ENCODE data around the genes SEC61B, MSANTD3, CYLC2 and OR13C3.

GRCh38 chr9:99120946-99121513 is 16.1 kb downstream of the TGFBR1 start:
- PRO-cap = no peak

- PRO-cap = bidirectional peak, plus-strand start at chr9:99222317, minus-strand start at chr9:99221929
Observed at GRCh38 chr9:99222124-99223020, at the start of gene SEC61B. SEC61B (plus strand) TSS chr9:99222282.

GRCh38 chr9:99357410-99358055 is 135.5 kb downstream of the SEC61B start:
- PRO-cap = no peak

DNA sequence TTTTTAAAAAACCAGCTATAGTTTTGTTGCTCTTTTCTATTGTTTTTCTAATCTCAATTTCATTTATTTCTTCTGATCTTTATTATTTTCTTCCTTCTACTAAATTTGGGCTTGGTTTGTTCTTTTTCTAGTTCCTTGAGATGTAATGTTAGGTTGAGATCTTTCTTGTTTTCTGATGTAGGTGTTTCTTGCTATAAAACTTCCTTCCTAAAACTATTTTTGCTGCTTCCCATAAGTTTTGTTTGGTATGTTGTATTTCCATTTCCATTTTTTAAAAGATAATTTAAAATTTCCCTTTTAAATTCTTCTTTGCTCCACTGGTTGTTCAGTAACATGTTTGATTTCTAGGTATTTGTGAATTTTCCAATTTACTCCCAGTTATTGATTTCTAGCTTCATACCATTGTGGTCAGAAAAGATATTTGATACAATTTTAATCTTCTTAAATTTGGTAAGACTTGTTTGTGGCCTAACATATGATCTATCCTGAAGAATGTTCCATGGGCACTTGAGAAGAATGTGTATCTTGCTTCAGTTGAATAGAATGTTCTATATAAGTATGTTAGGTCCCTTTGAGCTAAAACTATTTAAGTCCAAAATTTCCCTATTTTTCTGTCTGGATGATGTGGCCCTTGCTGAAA is 94.5 kb downstream of the STX17 start:
- PRO-cap = no peak

GRCh38 chr9:100097772-100098737 is 745 bp downstream of the ERP44 start:
- PRO-cap = bidirectional peak, plus-strand start at chr9:100098357, minus-strand start at chr9:100098222; unidirectional peak, plus-strand start at chr9:100098578

DNA sequence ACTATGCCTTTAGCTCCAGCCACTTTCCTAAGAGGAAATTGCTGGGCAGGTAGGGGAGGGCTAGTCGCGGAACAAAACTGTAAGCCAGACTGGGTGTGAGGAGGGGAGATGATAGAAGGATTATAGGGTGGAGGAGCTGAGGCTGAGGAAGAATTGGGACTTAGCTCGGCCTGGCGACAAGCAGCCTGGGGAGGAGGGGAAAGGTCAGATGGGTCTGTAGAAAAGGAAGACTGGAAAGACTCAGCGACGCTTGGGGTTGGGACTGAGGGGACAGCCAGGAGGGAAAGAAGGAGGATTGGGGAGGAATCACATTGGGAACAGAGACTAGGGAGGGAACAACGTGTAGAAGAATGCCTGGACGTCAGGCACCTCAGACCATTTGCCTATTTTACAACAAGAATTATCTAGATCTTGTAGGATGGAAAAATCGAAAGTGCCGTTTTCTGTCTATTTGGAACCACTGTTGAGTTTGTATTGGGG is 45.6 kb downstream of the INVS start:
- PRO-cap = no peak

DNA sequence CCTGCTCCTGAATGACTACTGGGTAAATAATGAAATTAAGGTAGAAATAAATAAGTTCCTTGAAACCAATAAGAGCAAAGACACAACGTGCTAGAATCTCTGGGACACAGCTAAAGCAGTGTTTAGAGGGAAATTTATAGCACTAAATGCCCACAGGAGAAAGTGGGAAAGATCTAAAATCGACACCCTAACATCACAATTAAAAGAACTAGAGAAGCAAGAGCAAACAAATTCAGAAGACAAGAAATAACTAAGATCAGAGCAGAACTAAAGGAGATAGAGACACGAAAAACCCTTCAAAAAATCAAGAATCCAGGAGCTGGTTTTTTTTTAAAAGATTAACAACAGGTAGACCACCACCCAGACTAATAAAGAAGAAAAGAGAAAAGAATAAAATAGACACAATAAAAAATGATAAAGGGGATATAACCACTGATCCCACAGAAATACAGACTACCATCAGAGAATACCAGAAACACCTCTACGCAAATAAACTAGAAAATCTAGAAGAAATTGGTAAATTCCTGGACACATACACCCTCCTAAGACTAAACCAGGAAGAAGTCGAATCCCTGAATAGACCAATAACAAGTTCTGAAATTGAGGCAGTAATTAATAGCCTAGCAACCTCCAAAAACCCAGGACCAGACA is 81.1 kb downstream of the INVS start:
- PRO-cap = no peak

DNA sequence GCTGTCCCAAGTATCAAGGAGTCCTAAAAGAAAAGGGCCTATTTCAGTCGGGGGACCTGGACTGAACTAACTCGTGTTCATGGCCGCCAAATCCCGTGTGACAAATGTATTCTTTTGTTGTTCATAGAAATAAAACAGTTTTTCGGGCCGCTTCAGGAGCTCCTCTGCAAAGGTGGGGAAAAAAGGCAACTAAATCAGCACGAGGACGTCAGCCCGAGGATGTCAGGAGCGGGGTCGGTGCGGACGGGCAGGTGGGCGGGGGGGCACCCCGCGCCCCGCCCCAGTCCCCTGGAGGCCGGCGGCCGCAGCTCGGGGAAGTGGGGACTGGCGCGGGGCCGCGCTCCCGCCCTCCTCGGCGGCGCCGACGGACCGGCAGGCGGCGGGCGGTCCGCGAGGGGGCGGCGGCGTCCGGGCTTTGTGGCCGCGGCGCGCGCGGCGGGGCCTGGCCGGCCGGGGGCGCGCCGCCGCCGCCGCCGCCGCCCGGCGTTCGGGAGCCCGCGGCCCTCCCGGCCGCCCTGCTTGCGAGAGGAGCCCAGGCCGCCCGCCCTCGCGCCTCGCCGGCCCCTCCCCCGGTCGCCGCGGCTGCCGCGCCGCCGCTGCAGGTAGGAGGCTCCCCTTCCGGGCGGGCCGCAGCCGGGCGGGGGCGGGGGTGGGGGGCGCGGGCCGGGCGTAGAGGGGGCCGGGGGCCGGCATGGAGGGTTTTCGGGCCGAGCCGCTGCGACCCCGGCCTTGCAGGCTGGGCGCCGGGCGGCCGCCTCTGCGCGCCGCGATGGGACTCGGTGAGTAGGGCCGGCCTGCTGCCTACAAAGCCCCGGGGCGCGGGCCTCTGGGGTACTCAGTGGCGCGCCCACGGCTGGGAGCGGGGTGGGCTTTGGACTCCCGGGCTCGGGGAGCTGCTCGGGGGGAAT is at the start of gene MSANTD3:
Gene MSANTD3, plus strand, starts transcription at position 352 of the 908 bp plus-strand sequence.
- PRO-cap = bidirectional peak, plus-strand start at position 418 of the sequence, minus-strand start at position 326 of the sequence

- PRO-cap = no peak
Observed at GRCh38 chr9:100598360-100599095, 20.6 kb downstream of the CAVIN4 start.

DNA sequence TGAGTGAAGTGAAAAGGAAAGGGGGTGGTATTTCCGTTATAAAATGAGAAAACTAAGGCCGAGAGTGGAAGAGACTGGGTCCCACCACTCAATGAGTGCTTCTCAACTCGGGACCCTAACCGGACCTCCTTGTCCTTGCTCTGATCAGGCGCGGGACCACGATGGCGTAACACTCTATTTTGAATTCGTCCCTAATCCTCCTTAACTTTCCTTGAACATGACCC is 251 bp downstream of the MRPL50 start:
- PRO-cap = no peak

DNA sequence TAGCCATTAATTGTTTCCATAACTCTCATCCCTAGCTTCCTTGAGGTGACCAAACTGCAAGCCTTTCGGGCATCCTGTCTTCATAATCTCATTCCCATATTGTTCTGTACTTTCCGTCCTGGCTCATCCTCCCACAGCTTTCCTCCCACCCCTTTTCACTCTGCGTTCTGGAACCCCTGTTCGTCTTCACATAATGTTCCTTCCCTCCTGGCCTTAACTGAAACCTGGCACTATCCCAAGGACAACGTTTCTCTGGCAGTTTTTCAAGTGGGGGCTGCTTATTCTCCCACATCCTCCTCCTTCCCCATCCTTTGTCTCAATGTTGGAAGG is 1.4 kb downstream of the ZNF189 start:
- PRO-cap = unidirectional peak, minus-strand start at position 162 of the sequence

DNA sequence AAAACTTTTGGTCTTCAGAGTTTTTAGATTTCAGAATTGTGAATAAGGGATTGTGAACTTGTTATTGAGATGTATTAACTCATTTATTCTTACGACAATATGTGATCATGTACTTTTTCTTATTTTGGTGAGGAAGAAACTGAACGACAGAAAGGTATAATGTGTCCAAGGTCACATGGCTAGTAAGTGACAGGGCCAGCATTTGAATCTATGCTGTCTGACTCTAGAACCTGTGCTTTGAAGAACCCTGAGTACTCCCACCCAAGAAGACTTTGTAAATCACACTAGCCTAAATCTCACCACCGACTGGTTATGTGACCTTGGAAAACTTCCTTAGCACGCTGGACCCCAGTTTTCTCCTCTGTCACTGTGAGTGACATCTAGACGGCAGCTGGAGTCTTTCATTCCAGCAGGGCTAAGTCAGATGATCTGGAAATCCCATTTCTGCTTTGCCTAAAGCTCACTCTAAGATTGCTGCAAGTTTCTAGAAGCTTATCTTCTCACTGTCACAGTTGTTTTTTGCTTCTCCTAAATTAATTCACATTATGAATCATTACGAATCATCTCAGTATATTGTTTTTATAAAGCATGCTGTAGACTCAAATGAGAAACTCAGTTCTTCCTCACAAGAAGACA is 17.1 kb downstream of the ALDOB start:
- PRO-cap = no peak

DNA sequence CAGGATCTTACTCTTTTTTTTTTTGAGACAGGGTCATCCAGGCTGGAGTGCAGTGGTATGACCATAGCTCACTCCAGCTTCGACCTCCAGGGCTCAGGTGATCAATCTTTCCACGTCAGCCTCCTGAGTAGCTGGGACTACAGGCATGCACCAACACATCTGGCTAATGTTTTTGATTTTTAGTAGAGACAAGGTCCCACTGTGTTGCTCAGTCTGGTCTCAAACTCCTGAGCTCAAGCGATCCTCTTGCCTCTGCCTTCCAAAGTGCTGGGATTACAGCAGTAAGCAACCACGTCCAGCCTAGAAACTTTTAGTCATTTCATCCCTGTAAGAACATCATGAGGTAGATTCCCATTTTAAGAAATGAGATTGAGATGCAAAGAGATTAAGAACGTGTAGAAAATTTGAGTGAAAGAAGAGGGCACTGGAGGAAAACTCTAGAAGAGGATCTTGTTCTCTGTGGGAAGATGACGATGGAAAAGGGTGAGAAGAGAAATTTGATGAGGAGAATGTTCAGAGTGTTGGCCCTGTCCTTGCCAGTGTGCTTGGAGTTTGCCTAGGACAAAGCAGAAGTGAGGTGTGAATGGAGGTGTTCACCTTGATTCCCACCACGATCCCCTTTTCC is 6.3 kb downstream of the ALDOB start:
- PRO-cap = no peak

DNA sequence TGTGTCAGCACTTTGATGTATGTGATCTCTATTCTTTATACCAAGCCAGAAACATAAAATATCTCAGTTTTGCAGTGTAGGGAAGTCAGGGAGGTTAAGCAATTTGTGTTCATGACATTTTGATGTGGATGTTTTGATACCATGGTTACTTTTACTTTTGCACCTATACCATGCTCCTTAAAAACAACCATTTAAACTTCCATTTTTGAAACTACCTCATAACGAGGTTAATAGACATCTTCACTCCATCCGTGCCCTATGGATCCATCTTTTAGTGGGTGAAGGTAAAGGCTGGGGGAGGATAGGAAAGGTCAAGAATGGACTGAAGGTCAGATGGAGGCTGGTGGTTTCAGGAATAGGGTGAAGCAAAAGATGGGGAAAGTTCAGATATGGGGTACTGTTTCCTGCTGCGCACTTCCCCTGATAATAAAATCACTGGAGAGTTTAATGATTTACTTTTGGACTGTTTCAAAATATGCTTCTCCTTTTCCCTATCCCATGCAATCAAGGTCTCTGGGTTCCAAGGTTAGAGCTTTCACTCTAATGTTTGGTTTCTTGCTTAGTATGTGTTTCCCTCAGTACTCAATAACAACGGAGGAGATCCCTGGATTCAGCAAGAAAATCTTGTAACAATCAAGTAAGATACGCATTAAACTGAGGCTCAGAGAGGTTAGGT is 10.7 kb upstream of the PPP3R2 start:
- PRO-cap = no peak

DNA sequence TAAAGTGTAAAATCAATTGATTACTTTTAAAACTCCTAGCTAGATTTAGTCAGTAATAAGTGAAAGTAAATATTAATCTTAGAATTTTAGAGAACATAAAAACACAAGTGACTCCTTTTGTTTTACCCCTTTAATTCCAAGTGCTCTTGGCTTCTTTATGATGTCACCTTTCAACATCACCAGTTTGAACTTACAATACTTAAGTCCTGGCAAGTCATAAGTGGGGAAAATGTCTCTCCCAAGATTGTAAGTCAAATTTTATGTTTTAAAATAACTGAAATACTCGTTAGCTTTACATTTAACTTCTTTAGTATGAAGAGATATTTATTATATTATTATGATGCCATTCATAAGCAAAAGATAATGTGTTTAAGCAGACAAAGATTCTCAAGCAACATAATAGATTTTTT is at the start of gene CYLC2:
Gene CYLC2, plus strand, starts transcription at position 182 of the 410 bp plus-strand sequence.
- PRO-cap = no peak

GRCh38 chr9:103188948-103189184 is 193.7 kb downstream of the CYLC2 start:
- PRO-cap = no peak

DNA sequence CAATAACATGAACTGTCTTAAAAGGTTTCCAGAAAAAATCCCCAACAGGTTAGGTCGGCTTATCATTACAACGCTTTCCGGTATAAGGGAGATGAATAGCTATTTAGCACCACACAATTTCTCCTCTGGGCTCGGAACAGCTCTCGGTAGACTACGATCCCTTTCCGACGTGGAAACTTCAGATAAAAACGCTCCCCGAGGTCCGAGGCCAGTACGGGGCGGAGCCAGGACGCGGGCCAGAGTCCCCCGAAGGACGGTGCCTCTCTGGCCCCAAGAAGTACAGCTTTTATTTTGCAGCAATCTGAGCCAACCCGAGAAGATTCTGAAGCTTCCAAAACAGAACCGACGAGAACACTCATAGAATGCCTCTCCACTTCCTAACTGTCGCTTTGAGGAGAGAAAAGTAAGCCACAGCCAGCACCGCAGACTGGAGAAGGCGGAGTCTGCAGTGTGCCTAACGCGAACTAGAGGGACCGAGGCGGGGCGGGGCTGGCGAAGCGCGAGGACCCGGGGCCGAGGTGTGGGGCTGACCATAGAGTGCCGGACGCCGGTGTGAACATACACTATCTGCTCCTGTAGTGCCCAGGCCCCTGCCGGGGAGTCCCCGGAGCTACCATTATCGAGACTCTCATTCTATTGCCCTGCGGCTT is 434 bp upstream of the SMC2 start:
- PRO-cap = bidirectional peak, plus-strand start at position 533 of the sequence, minus-strand start at position 429 of the sequence

DNA sequence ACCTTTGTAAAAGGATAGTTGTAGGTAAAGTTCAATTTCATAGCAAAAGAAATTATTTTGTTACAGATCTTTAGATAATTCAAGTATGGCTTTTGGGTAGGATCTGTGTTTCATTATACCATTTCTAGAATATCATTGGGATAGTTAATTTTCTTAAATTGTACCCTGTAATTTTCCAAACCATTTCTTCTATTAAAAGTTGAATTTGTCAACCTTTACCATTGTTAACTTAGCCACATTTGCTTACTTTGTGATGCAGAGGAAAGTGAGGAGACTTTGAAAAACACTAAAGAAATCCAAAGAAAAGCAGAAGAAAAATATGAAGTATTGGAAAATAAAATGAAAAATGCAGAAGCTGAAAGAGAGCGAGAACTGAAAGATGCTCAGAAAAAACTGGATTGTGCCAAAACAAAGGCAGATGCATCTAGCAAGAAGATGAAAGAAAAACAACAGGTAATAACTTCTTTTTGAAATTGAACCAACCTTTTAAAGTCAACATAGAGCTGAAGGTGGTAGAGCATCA is 30.6 kb downstream of the SMC2 start:
- PRO-cap = no peak

DNA sequence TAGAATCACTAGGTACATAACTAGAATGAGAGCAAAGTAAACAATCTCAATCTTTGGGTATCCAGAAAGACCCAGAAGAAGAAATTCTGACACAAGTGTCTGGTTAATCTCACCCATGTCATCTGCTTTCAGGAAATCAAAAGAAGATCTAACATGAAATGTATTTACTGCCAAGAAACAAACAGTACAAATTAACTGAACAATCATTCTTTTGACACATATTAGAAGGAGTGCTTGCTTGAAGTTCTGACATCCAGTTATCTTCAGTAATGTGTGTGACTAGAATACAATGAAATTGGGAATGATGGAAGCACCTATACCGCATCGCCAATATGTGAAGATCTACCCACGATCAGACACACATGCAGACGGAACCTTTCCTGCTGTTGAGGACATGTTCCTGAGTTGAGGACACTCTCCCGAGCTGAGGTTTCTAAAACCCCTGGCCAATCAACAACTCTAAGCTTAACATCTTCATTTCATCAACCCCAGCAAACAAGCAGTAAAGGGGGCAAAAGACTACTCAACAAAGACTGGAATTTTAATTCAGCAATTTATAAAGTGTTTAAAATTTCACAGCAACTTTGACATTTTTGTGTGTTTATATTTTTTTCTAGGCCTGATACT is at the start of gene OR13C3:
Gene OR13C3, minus strand, starts transcription at position 250 of the 627 bp plus-strand sequence.
- PRO-cap = no peak

DNA sequence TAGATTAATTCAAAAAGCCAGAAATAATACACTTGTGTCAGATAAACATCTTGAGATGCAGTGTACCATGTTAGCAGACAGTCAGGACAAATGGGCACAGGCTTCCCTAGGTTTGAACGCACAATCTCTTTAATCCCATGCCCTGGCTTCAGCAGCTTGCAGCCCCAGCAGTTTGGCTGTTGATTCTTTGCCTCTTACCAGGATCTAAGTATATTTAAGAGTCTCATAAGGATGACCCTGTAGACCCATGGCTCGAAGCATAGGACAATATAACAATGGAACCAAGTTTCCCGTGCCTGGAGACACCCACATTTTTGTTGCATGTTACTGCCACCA is 19.4 kb downstream of the NIPSNAP3B start:
- PRO-cap = no peak